ENCODE measurements around a stretch of chr16.

DNA sequence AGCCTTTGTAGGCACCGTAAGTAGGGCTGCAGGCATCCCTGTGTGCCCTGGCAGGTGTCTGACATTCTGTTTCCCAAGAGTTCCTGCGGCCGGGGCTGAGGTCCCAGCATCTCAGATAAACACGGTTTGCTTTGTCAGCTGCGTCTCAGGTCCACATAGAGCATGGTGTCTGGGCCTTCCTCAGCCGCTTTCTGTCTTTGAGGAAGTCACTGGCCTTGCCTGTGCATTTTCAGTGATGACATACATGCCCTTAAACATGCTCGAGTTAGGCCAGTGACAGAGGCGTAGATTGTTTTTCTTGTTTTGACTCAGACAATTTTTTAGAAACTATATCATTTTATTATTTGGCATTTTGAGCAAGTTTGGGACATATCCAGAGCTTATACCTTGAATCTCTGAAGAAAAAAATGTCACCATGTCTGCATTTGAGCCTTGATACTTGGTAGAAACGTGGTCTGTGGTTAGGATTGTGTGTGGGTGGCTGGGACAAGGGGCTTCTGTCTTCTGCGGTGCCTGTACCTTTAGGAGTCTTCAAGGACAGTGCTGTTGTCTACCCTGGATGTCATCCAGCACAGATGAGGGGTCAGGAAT is 105.8 kb downstream of the SNX29 start:
- PRO-cap, 4 experiments: peak in 1 of 4 experiments; most common minus-strand start position 193 of the sequence (in 1)
- RAMPAGE, long total RNA, 4 experiments: no peak in any of the 4 experiments

- PRO-cap, 4 experiments: no peak in any of the 4 experiments
- RAMPAGE, long total RNA, 4 experiments: no peak in any of the 4 experiments
These were observed 123.6 kb downstream of the SNX29 start for GRCh38 chr16:12100107-12100463.

GRCh38 chr16:12212134-12212715 is 235.7 kb downstream of the SNX29 start:
- PRO-cap, 4 experiments: no peak in any of the 4 experiments
- RAMPAGE, long total RNA, 4 experiments: no peak in any of the 4 experiments

DNA sequence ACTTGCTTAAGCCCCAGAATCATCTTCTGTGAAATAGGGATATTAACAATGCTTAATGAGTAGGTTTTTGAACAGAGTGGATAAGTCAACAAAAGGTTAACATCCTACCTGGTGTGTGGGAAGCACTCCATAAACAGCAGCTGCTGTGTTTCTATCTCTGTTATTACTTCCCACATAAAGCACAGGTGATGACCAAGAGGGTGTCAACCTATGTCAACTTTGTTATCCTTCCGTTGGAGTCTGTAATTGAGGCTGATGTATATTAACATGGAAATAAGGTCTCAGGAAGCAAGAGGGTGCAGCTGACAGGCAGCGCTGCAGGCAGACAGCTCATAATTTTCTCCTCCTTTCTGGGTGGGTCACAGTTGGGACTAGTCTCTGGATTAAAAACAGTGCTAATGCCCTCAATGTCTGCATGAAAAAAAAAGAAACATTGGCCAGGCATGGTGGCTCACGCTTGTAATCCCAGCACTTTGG is 269.4 kb downstream of the SNX29 start:
- PRO-cap, 4 experiments: no peak in any of the 4 experiments
- RAMPAGE, long total RNA, 4 experiments: no peak in any of the 4 experiments

DNA sequence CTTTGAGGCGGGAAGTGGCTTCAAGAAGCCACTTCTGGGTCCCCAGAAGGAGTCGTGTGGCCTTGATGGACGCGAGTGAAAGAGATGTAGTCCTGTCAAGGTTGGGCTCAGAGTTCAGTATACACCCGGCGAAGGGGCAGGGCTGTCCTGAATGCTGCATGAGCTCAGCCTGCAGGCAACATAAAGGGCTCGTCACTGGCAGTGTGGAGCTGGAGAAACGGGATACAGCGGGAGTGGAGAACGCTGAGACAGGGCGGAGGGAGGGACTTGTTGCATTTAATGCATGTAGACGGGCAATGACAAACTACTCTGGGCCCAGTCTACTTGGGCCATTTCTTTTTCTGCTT is 313.2 kb downstream of the SNX29 start:
- PRO-cap, 4 experiments: peak in 1 of 4 experiments; most common plus-strand start position 212 of the sequence (in 1)
- RAMPAGE, long total RNA, 4 experiments: no peak in any of the 4 experiments

DNA sequence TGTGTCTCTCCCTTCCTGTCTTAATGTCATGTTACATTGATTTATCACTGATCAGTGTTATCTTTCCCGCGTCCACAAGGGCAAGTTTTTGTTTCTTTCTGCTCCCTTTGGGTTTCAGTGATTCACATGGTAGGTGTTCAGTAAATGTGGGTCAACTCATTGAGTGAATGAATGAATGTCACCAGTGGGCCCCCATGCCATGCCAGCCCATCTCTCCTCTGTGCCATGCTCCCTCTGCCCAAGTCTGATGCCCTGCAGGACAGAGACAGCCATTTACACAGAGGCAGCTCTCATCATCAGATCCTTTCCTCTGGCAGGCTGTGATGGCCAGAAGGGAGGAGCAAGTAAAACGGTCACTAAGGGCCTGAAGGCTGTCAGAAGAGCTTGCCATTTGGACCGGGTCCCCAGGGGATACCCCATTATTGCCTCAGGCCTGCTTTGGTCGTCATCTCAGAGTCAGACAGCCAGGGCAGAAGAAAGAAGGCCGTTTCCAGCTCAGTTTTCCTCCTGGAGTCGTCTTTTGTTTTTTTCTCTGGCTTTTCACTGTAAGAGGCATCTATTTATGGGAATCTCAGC is 386.3 kb downstream of the SNX29 start:
- PRO-cap, 4 experiments: no peak in any of the 4 experiments
- RAMPAGE, long total RNA, 4 experiments: no peak in any of the 4 experiments

- PRO-cap, 4 experiments: peak in 3 of 4 experiments; most common plus-strand start chr16:12544363 (in 1); most common minus-strand start chr16:12544238 (in 3)
- RAMPAGE, long total RNA, 4 experiments: no peak in any of the 4 experiments
These were observed 259.5 kb downstream of the CPPED1 start for GRCh38 chr16:12544089-12544605.

DNA sequence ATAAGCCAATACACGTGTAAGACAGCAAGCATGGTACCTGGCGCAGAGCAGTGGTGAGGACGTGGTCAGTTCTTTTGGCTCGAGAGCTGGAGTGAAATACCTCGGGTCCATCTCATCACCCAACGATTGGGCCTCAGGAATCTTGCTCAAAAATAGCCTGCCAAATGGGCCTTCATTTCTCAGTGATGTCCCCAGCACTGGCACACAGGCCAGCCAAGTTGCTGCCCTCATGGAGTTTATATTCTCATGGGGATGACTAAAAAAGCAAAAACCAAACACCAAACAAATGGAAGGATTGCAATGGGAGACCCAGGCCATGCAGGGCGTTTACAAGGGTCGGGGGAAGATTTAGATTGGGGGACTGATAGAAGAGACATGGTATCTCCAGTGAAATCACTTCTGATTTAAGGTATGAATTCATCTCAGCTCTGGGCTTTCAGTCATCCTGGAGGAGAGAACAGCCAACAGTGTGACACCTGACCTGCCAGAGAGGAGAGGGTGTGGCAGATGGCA is 251.3 kb downstream of the CPPED1 start:
- PRO-cap, 4 experiments: no peak in any of the 4 experiments
- RAMPAGE, long total RNA, 4 experiments: no peak in any of the 4 experiments

DNA sequence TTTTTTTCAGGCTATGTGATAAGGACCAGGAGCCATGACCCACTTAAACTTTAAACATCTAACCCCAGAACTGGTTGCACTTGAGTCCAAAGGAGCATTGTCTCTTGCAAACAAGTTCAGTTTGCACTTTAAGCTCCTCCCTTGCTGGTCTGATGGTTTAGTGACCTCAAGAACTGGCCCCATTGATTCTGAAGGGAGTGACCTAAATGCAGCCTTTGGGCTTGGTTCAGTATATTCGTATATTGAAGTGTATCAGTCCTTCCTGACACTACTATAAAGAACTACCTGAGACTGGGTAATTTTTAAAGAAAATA is 75.3 kb downstream of the ERCC4 start:
- PRO-cap, 4 experiments: no peak in any of the 4 experiments
- RAMPAGE, long total RNA, 4 experiments: no peak in any of the 4 experiments

DNA sequence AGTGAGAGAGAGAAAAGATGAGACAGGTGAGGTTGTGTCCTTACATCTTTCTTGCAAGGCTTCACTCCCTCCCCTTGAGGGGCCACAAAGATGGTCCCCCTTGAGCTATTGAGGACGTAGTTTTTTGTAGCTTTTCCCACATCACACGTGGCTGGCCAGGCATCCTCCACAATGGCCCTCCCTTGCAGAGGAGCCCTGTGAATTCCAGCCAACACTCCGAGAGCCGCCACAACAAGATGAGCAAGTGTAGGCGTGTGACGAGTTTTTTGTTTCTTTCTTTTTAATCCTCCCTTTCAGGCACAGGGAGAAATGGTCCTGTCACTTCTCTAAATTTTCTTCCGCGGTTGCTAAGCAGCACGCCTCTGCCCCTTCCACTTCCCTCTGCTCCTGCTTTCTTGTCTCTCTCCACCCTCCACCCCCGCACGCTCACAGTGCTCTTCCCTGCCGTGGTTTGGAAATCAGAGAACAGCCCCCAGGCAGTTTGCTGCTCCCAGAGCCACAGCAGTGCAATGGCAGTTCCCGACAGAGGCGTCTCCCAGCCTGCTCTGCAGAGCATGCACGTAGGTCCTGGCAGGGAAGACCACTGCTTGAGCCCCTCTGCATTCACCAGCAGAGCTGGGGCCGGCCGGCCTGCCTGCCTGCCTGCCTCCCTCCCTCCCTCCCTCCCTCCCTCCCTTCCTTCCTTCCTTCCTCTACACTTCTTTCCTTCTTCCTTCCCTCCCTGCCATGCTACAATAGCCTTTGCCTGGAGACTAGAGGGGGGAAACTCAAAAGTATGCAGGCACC is 67.9 kb upstream of the MRTFB start:
- PRO-cap, 4 experiments: no peak in any of the 4 experiments
- RAMPAGE, long total RNA, 4 experiments: no peak in any of the 4 experiments

DNA sequence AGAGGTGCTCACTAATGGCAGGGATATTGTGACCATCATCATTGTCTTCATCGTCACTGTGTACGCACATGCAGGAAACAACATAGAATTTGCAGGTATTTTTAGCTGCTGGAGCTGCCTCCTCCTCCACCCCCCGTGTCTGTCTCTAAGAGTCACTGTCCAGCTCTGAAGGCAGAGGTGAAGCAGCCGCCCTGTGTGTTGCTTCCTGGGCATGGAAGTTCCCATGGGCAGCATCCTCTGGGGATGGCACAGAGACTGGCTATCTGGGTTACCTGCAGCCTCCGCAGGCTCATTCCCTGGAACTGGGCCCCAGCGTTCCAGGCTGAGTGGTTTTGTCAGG is 41.6 kb upstream of the MRTFB start:
- PRO-cap, 4 experiments: no peak in any of the 4 experiments
- RAMPAGE, long total RNA, 4 experiments: no peak in any of the 4 experiments

DNA sequence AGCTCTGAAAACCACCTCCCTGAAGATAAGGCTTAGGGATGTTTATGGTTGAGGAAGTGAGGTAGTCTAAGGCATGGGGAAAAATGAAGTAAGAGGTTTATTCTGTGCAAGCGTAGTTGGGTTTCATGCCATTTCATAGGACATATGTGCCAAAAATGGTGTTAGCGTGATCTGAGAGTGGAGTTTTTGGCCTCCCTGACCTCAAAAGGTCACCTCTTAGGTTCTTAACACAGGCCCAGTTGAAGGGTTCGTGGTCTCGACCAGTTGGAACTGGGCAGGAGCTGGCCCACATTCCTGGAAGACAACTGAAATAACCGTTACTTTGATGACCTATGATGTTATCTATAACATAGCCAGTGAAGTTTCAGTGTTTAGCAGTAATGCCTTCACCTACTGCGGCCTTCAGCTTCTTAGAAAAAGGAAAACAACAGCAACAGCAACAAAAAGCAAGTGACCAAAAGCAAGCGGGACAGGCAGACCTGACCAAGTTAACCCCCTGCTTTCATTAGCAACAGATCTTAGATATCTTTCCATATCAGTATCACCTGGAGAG is 57.1 kb downstream of the MRTFB start:
- PRO-cap, 4 experiments: no peak in any of the 4 experiments
- RAMPAGE, long total RNA, 4 experiments: no peak in any of the 4 experiments

DNA sequence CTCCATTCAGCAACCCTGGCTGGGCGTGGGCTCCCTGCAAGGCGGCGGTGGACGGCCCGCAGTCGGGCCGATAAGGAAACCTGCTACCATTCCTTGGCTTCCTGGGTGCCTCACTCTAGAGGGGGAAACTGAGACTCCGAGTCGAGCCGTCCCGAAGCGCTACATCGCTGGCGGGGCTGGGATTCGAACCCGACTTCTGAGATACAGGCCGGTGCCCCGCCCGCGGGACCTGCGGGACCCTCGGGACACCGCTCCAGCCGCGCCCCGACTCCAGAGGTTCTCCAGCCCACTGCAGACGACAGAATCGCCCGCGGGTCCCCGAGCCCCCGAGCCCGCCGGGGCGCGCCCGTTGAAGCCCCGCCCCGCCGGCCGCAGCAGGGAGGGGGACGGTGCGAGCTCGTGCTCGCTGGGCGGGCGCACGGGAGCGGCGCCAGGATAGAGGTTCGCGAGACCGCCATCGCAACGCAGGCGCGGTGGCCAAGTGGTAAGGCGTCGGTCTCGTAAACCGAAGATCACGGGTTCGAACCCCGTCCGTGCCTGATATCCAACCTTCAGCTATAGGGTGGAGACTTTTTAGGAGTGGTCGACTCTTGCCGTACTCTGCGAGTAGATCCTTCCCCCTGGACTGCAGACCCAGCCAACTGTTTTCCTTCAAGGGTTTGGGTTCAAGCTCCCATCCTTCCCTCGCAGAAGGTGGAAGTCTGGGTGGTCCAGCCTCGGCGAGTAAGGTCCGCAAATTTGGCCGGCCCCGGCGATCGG is 214.5 kb downstream of the MRTFB start:
- PRO-cap, 4 experiments: peak in 4 of 4 experiments; most common plus-strand start position 465 of the sequence (in 3); most common minus-strand start position 351 of the sequence (in 4)
- RAMPAGE, long total RNA, 4 experiments: no peak in any of the 4 experiments

GRCh38 chr16:14303144-14303462 is 232.0 kb downstream of the MRTFB start:
- PRO-cap, 4 experiments: no peak in any of the 4 experiments
- RAMPAGE, long total RNA, 4 experiments: no peak in any of the 4 experiments

GRCh38 chr16:14539267-14539466 is 90.9 kb downstream of the PARN start:
- PRO-cap, 4 experiments: no peak in any of the 4 experiments
- RAMPAGE, long total RNA, 4 experiments: no peak in any of the 4 experiments

DNA sequence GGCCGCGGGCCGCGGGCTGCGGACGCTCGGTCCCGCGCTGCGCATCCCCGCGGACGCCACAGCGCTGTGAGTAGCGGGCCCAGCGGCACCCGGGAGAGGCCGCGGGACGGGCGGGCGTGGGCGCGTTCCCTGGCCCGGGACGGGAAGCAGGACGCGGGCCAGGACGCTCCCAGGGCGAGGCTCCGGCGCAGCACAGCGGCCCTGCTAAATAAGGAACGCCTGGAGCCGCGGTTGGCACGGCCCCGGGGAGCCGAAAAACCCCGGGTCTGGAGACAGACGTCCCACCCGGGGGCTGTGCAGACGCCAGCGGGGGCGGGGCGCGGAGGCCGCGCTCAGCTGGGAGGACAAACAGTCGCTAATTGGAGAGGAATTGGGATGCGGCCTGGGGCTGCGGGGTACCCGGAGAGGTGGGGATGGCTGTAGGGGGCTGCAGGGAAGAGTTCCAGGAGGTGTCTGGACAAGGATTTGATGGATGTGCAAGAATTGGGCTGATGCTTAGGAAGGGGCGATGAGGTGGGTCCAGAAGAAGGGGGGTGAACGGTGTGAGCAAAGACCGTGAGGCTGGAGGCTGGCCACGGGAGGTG is 25.3 kb upstream of the NPIPA1 start:
- PRO-cap, 4 experiments: no peak in any of the 4 experiments
- RAMPAGE, long total RNA, 4 experiments: no peak in any of the 4 experiments

- PRO-cap, 4 experiments: no peak in any of the 4 experiments
- RAMPAGE, long total RNA, 4 experiments: no peak in any of the 4 experiments
These were observed 2.0 kb upstream of the NPIPA1 start for GRCh38 chr16:14935220-14935588.

GRCh38 chr16:15143170-15144168 is 49.4 kb upstream of the RRN3 start:
- PRO-cap, 4 experiments: no peak in any of the 4 experiments
- RAMPAGE, long total RNA, 4 experiments: no peak in any of the 4 experiments

DNA sequence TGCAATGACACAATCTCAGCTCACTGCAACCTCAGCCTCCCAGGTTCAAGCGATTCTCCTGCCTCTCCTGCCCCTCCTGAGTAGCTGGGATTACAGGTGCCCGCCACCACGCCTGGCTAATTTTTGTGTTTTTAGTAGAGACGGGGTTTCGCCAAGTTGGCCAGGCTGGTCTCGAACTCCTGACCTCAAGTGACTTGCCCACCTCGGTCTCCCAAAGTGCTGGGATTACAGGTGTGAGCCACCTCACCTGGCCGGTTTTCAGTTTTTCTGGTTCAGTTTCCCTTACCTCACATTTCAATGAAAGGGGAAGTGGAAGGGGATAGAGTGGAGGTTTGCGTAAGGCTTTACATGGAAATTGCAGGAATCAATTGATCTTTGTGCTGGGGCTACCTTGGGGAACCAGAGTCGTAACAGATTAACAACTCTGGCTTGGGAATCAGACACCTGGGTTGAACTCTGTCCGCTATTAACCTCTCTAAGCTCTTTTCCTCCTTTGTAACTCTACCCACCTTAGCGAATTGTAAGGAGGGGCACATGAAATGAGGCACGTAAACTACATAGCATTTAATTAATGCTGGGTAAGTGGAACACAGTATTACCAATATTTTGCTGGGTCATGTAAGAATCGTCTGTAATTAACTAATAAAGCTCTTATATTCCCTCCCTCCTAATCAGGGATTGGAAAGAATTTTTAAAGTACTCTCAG is 3.2 kb downstream of the MPV17L start:
- PRO-cap, 4 experiments: no peak in any of the 4 experiments
- RAMPAGE, long total RNA, 4 experiments: no peak in any of the 4 experiments

- PRO-cap, 4 experiments: no peak in any of the 4 experiments
- RAMPAGE, long total RNA, 4 experiments: no peak in any of the 4 experiments
These were observed 22.2 kb downstream of the NDE1 start for GRCh38 chr16:15672274-15672593.